ENCODE measurements around a stretch of chr6.

GRCh38 chr6:6004443-6005184 is 2.1 kb downstream of the NRN1 start:
- RRBS = no CpG with 5 or more reads among the region's 42 CpGs

GRCh38 chr6:6006053-6006285 is 756 bp downstream of the NRN1 start:
- RRBS = no CpG with 5 or more reads among the region's 7 CpGs

GRCh38 chr6:6299330-6299857 is 21.1 kb downstream of the F13A1 start:
- RRBS = no CpG with 5 or more reads among the region's 12 CpGs

GRCh38 chr6:6586643-6587758 is 1.5 kb upstream of the LY86 start:
- RRBS = no CpG with 5 or more reads among the region's 10 CpGs

GRCh38 chr6:6599421-6599922 is 11.0 kb downstream of the LY86 start:
- RRBS = no CpG with 5 or more reads among the region's 4 CpGs

DNA sequence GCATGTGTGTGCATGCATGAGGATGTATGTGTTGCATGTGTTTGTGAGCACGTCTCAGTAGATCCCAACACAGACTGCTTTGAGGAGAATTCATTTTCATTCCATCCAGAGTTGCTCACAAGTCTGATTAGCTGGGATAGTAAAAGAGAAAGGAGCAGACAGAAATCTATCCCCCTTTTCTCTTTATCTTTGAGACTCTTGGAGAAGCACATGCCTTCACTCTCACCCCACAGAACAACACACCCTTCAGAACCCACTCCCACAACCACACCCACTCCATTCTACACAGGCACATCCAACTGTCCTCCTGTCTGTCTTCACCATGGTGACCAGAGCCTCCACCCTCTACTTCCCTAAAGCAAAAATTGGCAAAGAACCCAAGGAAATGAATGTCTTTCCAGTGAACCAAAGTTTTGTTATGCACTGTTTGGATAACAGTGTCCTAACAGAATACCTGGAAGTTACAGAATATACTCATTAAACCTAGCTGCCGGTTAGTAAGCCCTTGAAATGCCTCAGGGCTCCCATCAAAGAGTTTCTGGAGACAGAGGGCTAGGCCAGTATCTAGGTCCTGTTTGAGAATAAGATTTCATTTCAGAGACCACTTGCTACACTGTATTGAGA is 100.9 kb downstream of the LY86 start:
- RRBS = no CpG with 5 or more reads among the region's 2 CpGs

DNA sequence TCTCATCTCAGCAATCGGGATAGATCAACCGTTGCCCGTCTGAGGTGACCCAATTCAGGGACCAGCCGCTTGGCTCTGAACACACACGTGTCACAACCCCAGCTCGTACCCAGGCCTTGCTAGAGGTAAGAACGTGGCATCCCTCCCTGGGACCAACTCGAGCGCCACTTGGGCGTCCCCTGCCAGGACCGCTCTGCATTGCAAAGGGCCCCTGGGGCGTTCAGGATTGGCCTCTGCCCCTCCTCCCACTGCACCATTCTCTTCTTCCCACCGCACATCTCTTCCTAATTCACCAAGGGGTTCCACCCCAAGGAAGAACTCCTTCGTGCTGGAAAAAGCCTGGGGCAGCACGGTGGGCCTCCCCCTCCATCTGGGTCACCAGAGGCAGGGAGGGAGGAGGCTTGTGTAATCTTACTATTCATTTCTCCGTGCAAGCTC is 136.7 kb downstream of the LY86 start:
- RRBS = no CpG with 5 or more reads among the region's 16 CpGs

GRCh38 chr6:6749473-6750640 is 161.3 kb downstream of the LY86 start:
- RRBS = 6% methylated on average over 2 of the region's 21 CpGs

- RRBS = no CpG with 5 or more reads among the region's 19 CpGs
Observed at GRCh38 chr6:6825717-6826803, 237.5 kb downstream of the LY86 start.

GRCh38 chr6:6940320-6940743 is 167.4 kb upstream of the RREB1 start:
- RRBS = no CpG with 5 or more reads among the region's 14 CpGs

DNA sequence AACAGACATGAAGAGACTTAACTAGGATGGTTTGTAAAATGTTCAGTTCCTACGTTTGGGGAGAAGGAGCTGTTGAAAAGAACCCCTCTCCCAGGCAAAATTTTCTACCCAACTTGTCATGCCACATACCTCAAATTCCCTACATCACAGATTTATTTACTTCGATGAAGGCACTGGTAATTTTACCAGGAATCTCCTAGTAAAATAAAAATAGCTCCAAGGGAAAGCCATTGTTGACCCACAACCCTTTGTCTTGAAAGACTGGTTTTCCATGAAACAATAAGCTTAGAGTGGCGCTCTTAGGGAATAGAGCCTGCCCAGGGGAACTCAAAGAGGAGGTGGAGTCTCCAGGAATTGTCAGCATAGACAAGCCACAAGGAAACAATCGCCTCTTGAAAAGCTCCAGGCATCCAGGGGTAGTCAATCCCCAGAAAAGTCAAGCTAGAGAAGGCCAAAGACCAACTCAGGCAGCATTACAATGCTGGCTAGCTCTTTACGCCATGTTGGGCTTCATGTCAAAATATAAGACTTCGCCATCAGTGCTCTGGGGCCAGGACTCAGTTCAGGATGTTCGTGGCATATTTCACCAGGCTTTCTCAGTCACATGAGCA is 99.2 kb upstream of the RREB1 start:
- RRBS = no CpG with 5 or more reads among the region's 7 CpGs

DNA sequence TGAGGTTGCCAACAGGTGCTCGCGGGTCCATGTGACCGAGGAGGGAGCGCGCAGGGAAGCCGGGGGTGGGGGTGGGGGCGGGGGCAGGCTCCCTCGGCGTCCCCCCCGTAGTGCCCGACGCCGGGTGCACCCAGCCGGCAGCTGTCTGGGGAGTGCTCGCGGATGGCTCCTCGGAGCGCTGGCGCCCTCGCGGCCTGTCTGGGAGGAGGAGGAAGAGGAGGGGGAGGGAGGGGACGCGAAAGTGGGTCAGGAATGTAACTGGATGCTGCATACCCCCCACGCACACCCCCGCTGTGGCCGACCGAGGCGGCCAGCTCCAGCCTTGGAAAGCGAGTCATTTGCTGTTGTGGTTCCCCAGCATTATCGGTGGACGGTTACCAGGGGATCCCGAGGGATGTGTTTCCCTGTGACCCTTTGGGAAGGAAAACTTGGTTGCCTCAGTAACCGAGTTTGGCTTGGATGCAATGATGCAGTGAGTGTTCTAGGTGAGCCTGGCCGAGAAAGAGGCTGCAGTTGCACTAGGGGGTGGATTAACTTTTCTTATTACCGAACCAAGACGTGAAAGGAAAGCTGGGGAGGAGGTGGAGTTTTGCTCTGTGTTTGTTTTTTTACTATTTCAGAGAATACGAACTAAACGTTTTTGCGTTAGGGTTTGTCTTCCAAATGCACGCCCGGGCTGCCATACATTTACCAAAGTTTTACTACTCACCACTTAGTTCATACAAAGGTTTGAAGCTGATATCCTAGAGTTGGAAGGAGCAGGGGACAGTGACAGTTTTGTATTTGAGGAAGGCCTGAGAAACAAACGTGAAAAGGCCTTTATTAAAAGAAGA is 55.2 kb upstream of the RREB1 start:
- RRBS = 1% methylated on average over 8 of the region's 42 CpGs

- RRBS = no CpG with 5 or more reads among the region's 3 CpGs
Observed at GRCh38 chr6:7053224-7053377, 54.7 kb upstream of the RREB1 start.

GRCh38 chr6:7058018-7058928 is 49.5 kb upstream of the RREB1 start:
- RRBS = no CpG with 5 or more reads among the region's 12 CpGs

DNA sequence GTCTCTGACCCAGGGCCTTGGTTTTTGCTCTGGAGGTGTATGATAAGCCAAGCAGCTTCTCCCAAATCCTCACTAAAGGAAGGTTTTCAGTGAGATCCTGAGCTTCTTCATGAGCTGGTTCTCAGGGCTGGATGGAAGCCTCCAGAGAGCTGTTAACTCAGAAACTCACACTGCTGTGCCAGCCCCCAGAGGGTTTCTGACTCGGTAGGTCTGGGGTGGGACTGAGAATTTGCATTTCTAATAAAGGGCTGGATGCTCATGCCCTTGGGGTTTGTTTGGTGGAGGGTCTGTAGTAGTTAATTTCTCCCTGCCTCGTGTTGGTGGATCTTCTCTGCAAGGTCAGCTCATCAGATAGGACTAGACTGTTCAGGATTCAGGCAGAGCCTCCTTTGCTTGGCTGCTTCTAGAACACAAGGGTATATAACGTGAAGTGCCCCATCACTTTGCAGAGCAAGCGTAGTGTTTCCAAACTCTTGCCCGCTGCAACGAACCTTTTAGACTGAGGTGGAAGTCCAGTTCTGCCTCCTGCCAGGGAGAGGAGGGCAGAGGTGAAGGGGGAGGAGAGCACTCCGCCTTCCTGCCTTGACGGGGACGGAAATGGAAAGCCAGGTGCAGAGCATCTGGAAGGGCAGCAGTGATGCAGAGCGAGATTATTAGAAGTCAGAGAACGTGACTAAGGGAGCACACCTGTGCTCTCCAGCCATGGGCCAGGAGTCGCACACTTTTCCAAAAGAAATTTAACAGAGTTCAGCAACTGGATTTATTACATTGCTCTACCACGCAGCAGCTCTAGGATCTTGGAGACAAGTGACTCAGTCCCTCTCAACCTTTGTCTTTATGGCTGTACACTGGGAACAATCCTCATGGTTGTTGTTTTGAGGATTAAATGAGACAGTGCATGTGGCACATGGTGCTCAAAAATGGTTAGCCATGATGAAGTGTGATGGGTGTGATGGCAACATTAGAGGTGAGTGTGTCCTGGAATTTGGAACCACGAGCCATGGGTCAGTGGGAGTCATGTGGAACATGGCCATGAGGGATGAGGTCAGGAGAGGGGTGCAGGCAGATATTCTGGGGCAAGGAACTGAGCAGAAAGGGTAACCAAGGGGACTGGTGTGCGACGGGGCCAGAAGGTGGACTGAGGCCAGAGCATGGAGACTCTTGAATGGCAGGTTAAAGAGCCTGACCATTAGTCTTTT is 63.4 kb downstream of the RREB1 start:
- RRBS = no CpG with 5 or more reads among the region's 16 CpGs

GRCh38 chr6:7198656-7199520 is 91.1 kb downstream of the RREB1 start:
- RRBS = no CpG with 5 or more reads among the region's 8 CpGs

GRCh38 chr6:7215703-7216361 is 97.2 kb downstream of the SSR1 start:
- RRBS = no CpG with 5 or more reads among the region's 10 CpGs

GRCh38 chr6:7270798-7271357 is 42.1 kb downstream of the SSR1 start:
- RRBS = no CpG with 5 or more reads among the region's 7 CpGs

DNA sequence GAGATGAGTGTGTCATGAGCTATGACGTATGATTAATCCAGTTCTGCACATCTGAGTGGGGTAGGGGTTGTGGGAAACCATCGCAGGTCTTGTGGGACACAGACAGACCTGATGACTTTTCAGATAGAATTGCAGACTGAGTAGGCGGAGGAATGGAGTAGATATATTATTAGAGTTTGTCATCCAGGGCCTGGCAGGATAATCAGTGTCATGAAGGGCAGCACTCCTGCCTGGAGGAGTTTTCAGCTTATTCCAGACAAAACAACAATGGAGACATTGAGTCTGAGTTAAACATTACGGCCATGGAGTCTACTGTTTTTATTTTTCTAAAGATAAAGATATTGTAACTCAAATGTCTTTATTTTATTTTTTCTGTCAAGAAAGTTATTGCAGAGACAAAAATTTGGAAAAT is 12.8 kb upstream of the DSP start:
- RRBS = no CpG with 5 or more reads among the region's 4 CpGs

GRCh38 chr6:7546776-7547610 is 5.5 kb downstream of the DSP start:
- RRBS = no CpG with 5 or more reads among the region's 8 CpGs